Metanephros (tissue), 2 donors: ENCODE results near the genes GPR141, SFRP4, VPS41 and YAE1.

- RAMPAGE, long total RNA: no peak
Observed at GRCh38 chr7:37418355-37418902, 30.2 kb downstream of the ELMO1 start.

- RAMPAGE, long total RNA: no peak
Observed at GRCh38 chr7:37674377-37675008, 9.1 kb upstream of the GPR141 start.

DNA sequence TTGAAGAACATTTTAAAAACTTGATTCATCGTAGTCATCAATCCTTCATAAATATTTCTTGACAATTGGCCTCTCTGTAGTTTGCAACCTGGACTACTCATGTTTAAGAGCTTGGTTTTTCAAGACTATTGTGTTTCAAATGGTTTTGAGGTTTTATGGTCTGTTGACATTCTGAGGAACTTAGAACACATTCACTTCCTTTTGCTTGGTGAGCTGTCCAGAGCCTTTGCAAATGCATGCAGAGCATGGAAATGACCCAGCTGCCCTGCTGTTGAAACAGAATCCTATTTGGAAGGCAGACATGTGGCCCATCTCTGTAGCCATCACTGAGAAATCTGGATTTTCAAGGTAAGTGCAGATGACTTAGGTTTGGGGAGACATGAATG, at the start of gene GPR141:
Gene GPR141 (plus strand): TSS at position 211 of the 386 bp plus-strand sequence.
- RAMPAGE, long total RNA: no peak

- RAMPAGE, long total RNA: no peak
Observed at GRCh38 chr7:37690151-37690530, 6.6 kb downstream of the GPR141 start.

DNA sequence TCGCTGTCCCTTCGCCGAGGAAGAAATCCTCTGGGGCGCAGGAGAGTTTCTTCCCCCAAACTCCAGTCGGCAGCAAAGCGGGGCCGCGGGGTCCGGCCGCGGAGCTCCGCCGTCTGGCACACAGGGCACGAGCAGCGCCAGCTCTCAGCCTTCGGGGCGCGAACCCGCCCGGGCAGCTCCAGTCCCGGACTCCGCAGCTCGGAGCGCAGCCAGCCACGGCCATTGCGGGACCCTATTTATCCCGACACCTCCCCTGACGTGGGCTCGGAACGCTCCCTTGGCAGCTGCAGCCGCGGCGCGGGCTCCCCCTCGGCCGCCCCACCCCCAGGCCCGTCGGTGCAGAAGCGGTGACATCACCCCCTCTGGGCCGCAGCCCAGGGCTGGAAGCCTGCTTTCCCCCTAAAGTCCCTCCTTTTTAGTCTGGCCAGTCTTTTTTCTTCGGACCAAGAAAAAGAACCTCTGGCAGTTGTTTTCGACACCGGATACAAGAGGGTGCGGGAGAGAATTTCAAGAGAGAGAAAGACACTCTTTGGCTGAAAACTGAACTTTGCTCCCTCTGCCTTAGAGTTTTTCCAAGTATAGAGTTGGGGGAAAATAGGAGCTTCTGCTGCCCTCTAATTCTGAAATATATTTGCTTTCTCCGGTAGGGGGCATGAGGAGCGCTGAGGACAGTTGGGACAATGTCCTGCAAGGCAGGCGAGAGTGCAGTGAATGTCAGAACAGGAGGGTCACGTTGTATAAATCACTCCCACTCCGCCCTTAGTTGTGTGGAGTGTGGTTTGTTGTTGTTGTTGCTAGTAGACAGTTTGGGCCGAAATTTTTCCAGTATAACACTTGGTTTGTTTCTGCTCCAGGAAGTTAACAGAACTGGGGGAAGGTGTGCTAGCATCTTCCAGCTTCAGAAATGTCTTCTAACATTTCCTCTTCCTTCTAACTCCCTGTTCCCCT, at the start of gene SFRP4:
Gene SFRP4 (minus strand): TSS at position 211 of the 948 bp plus-strand sequence.
- RAMPAGE, long total RNA: no peak

DNA sequence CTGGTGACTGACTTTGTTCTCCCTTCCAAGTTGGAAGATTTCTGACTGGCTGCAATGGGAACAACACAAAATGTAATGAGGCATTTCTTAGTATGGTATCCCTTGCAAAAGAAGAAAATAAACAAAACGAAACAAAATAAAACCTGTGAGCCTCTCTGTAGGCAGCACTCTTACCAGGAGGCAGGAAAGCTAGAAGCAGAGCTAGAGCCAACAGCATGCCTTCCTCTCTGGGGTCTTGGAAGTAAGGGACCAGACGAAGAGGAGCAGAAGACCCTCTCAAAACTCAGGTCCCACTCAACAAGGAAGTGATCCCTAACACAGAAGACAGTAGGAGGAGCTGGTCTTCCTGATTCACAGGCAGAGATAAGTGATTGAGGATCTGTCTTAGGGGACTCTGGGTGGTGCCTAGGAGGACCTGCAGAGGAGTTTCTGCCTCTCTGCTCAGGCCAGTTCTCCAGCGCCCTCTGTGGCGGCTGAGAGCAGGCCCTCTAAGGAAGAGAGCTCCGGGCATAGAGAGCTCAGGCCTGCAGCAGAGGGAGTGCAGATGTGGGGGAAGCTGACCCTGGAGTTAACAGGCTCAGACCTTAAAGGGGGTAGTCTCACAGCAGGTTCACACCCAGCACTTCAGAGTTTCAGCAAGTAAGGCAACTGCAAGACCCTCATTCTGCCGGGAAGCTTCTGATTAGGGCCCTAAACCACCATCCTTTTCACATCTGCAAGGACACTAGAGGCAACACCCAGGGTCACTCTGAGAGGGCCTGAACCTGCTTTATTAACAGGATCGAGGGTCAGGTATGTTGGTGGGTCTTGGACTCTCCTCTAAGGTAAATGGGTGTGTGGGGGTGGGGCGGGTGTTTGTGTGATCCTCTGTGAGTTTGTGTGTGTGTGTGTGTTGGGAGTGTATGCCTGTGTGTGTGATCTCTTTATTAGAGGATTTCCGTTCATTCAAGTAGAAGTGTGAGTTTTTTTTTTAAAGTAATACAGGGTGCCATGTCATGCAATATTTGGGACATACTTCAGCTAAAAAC, 152.9 kb downstream of the STARD3NL start:
- RAMPAGE, long total RNA: no peak

GRCh38 chr7:38341088-38342089, 163.3 kb downstream of the STARD3NL start:
- RAMPAGE, long total RNA: no peak

- RAMPAGE, long total RNA: no peak
Observed at GRCh38 chr7:38714712-38714911, 83.4 kb upstream of the AMPH start.

- RAMPAGE, long total RNA: start-site peak on the minus strand at chr7:38909174-38909191, 631 and 116 reads in 2 replicates
Observed at GRCh38 chr7:38908405-38909348, at the start of gene VPS41. Gene VPS41 (minus strand): TSS chr7:38909191.

DNA sequence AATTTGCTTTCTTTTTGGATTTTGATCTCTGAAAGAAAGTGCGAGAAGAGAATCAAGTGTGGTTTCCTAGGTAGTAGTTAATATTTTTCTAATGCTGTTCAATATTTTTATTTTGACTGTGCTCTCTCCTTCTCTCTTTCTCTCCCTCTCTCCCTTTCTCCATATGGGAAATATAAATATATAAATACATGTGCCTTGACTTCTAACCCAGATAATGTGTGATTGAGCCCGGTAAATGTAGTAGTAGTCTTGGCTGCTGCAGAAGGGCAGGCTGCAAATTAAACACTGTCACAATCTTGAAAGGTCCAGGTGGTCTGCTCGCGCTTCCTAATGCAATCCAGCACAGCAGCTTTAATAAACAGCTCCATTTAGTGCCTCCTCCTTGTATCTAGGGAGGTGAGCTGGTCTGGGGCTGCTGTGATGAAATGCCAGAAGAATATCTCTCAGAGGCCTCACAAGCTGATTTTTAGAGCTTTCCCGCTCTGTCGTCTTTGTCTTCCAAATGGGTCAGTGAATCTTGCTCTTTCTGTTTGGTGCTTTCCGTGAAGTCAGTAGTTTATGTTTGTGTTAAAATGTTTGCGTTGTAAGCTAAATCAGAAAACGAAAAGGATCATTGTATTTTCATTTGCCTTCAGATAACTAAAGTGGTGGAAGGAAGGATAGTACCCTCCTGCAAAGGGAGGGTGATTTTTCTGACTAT, 790 bp downstream of the POU6F2 start:
- RAMPAGE, long total RNA: no peak

GRCh38 chr7:39565971-39567172, at the start of gene YAE1:
Gene YAE1 (plus strand): TSS chr7:39566404.
- RAMPAGE, long total RNA: no peak

DNA sequence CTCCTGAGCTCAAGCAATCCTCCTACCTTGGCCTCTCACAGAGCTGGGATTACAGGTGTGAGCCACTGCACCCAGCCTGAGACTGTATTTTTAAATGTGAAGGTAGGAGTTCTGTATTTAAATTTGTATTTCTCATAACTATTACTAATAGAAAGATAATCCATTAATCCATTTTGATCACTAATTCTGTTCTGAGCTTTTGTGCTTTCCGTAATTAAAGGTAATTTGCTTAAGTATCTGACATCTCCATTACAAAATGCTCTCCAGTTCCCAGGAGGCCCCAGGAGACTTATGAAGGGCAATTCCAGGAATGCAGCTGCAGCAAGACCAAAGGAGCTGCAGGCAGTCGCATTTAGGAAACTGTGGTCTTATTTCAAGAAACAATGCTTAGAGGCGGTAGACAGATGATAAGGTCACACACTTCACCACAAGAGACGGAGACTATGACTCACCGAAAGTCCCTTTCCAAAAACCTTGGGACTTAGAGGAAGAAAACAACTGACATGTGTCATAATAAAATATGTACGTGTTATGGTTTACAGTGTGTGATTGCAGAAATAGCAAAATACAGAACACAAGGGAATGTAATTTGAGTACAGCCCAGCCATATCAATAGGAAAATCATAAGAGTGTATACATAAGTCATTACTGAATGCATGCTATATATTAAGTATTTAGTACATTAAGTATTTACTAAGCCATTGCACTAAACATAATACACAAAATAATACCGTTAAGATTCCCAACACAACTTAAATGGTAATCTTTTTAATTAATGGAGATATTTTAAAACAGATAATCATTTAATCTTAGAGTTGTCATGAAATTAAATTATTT, 23.5 kb downstream of the YAE1 start:
- RAMPAGE, long total RNA: no peak

DNA sequence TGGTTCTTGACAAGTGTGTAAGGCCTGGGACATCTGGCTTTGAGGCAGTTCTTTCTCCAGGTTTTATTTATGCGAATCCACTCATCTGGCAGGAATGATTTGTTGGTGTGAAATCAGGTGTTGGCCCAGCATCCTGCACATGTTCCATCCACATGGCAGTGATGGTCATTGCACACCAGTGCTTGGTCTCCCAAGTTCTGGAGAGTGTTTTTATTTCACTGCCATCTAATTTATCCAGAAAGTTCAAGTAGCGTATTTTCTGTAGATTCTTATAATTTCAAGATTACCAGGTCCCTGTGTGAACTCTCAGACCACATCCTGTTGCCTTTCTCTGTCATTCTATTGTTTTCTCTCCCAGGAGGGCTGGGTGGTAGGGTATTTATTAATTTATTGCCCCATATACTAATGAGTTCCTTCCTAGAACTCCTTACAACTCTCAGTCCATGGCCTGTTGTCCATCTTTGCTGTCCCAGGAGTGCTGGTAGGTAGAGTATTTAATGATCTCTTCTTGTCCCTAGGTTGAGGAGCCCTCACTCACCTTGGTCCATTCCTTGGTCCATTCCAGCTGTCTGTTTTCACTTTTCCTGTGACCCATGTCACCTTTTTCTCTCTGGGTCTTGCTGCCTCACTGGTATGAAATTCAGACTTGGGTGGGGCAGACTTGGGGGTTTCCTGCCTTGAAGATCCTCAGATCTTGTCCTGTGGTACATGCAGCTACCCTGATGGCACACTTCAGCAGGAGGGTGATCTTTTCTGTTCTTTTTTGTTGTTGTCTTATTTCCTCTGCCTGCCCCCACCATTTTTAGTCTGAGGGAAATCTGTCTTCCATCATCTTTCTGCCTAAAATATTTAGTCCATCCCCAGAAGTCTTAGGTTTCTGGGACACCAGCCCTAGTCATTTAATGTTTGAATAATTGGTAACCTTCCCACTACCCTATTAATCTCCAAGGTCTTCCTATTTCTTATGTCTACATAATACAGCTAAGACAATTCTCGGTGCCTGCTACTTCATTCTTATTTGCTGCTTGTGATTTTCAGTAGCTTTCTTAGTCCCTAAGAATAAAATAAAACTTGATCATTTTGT, 10.7 kb downstream of the RALA start:
- RAMPAGE, long total RNA: no peak

- RAMPAGE, long total RNA: no peak
Observed at GRCh38 chr7:39793603-39794478, 156.2 kb upstream of the CDK13 start.

GRCh38 chr7:39980986-39981521, 31.0 kb downstream of the CDK13 start:
- RAMPAGE, long total RNA: no peak

DNA sequence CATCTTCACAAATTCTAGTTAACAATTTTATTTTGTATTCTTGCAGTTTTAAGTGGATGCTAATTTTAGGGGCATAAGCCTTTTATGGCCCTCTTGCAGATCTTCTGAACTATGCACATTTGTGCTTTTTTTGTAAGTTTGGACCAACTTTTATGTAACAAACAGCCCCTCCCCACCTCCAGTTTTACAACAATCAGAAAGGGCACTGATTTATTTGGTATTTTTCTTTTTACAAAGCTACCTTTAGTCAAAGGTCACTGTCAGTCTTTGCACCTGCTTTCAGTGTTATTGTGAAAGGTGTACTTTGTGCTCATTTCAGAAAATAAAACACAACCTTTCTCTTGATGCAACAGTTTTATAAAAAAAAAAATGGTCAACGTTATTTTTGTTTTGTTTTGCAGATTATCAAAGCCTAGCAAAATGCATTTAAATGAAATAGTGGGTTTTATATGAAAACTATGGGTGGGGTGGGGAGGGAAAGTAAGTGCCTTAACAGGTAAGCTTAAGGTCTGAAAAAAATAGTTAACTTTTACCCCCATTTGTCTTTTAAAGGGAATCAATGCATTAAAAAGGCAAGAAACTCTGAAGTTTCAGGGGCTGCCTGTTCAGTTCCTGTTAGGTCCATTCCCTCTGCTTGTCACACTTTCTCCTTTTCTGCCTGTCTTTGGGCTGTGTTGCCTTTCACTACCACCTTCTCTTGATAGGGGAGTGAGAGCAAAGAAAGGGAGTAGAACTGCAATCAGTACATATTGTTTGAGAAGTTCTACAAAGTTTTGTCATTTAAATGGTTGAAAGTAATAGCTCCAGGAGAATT, 39.0 kb downstream of the MPLKIP start:
- RAMPAGE, long total RNA: no peak

DNA sequence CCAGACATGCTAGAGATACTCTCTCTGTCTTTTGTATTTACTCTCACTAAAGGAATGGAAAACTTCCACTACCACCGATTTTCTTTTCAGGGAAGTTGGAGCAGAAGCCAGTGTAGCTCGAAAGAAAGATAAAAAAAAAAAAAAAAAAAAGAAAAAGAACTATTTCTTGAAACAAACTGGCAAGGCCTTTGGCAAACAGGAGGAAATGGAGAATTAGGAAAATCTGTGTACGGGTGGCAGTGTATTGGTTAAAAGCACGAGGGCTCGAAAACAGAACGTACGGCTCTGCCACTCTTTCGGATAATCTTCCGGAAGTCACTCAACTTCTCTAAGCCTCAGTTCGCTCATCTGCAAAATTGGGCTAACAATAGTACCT, 677 bp downstream of the MPLKIP start:
- RAMPAGE, long total RNA: no peak

- RAMPAGE, long total RNA: no peak
Observed at GRCh38 chr7:40469430-40469875, 334.6 kb downstream of the SUGCT start.

GRCh38 chr7:40755477-40755865, 620.7 kb downstream of the SUGCT start:
- RAMPAGE, long total RNA: no peak

GRCh38 chr7:41699239-41700072, 3.4 kb downstream of the INHBA start:
- RAMPAGE, long total RNA: no peak